GM23338 (cell line): ENCODE results near the genes FAM107B, RSU1, HACD1, CACNB2 and PLXDC2.

- PRO-cap = no peak
- RAMPAGE, long total RNA = no peak
Measured at GRCh38 chr10:14774711-14775085, at the start of gene FAM107B. FAM107B (minus strand) TSS chr10:14774897.

GRCh38 chr10:15346621-15346996, 24.5 kb downstream of the FAM171A1 start:
- PRO-cap = no peak
- RAMPAGE, long total RNA = no peak

DNA sequence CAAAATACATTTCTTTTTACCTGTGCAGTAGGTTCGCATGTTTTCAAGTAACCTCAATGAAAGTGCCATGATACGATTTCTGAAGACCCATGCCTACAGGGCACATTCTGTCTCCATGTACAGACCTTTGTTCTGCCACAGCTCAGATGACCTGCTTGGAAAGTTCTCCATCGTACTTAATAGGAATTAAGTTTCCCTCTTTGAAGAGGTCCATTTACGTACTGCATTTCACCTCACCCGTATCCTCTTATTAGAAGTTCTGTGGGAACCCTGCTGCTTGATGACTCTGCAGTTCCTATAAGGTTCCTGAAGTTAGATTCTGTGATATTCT, 50.9 kb downstream of the MINDY3 start:
- PRO-cap = no peak
- RAMPAGE, long total RNA = no peak

GRCh38 chr10:16436284-16436876, 430 bp upstream of the PTER start:
- PRO-cap = bidirectional peak, plus-strand start at chr10:16437095, minus-strand start at chr10:16436791
- RAMPAGE, long total RNA = no peak

DNA sequence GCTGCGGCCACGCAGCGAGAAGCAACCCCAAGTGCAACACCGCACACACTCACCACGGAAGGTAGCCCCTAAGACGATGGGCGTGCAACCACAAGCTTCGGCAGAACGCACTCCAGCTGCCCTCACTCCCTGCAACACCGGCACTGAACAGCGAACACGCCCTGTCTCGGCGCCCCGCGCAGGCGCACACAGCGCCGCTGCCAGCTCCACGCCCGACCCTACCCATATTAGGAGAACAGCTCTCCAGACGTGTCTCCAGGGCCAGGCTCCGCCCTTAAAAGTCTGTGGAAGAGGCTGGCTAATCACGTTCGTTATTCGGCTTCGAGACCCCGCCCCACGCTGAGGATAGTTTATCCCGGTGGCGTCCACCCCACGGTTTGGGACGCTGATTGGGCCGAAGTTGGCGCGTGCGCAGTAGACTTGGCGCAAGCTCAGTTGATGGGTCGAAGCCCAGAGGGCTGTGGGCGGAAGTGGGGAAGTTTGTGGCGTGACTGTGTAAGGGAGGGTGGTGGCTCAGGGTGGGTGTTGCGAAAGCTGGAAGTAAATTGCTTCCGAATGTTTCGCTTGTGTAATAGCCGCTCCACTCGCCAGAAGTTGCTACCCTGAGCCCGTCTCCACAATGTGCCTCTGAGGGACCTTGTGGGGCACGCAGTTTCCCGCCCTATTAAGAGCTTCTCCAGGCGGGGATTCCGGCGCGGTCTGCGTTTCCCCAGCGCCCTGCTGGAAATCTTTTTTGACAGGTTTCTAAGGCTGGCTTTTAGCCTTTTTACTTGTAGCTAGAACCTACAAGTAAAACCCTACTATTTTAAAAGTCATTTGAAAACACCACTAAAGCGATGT, at the start of gene RSU1:
TSS of gene RSU1 (minus strand) at position 163 of the 840 bp plus-strand sequence.
- PRO-cap = bidirectional peak, plus-strand start at position 477 of the sequence, minus-strand start at position 145 of the sequence; bidirectional peak, plus-strand start at position 569 of the sequence, minus-strand start at position 629 of the sequence
- RAMPAGE, long total RNA = start-site peak on the minus strand centred at position 150 of the sequence, 82 bp wide, 1,263 and 530 reads in 2 replicates

DNA sequence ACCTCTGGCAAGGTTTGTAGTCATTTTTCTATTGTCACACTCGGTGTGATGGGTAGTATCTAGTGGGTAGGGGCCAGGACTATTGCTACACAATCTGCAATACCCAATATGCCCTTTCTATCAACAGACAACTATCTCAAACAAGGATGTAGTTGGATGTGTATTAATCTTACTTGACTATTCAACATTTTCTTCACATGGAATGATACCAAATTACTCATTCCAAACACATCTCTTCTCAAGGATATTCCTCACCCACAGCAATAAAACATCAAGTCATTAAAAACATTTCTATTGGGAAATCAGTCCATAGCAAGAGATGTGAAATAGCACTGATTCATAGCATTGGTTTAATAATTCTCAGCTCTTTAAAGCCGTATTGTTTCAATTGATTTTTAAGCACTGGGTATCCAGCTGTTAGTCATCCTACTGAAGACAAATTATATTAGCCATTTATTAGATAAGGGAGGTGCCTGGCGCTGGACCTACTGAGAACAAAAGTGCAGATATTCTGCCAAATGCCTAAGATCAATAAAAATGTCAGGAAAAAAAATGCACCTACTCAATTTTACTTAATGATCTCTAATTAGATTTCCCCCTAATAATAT, 74.7 kb upstream of the RSU1 start:
- PRO-cap = bidirectional peak, plus-strand start at position 121 of the sequence, minus-strand start outside the sequence
- RAMPAGE, long total RNA = no peak

DNA sequence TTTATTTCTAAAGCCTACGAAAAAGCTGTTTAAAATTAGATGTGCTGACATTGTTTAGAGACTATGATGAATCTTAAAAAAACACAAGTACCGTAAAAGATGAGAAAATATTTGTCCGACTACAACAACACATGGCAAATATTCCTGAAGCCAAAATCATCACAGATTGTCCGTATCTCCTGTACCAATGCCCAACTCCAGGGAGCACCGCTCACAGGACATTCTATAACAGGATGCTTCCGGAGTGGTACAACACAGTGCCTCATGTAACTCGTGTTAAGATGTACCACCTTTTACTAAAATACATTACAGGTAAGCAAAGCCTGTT, 136.9 kb downstream of the CUBN start:
- PRO-cap = no peak
- RAMPAGE, long total RNA = no peak

GRCh38 chr10:17002827-17003439, 126.7 kb downstream of the CUBN start:
- PRO-cap = no peak
- RAMPAGE, long total RNA = no peak

DNA sequence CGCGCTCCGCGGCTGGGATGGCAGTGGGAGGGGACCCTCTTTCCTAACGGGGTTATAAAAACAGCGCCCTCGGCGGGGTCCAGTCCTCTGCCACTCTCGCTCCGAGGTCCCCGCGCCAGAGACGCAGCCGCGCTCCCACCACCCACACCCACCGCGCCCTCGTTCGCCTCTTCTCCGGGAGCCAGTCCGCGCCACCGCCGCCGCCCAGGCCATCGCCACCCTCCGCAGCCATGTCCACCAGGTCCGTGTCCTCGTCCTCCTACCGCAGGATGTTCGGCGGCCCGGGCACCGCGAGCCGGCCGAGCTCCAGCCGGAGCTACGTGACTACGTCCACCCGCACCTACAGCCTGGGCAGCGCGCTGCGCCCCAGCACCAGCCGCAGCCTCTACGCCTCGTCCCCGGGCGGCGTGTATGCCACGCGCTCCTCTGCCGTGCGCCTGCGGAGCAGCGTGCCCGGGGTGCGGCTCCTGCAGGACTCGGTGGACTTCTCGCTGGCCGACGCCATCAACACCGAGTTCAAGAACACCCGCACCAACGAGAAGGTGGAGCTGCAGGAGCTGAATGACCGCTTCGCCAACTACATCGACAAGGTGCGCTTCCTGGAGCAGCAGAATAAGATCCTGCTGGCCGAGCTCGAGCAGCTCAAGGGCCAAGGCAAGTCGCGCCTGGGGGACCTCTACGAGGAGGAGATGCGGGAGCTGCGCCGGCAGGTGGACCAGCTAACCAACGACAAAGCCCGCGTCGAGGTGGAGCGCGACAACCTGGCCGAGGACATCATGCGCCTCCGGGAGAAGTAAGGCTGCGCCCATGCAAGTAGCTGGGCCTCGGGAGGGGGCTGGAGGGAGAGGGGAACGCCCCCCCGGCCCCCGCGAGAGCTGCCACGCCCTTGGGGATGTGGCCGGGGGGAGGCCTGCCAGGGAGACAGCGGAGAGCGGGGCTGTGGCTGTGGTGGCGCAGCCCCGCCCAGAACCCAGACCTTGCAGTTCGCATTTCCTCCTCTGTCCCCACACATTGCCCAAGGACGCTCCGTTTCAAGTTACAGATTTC, 1.5 kb downstream of the VIM start:
- PRO-cap = bidirectional peak, plus-strand start at position 86 of the sequence, minus-strand start outside the sequence; bidirectional peak, plus-strand start at position 982 of the sequence, minus-strand start at position 490 of the sequence
- RAMPAGE, long total RNA = start-site peak on the plus strand centred at position 72 of the sequence, 47 bp wide, 489 and 32 reads in 2 replicates

GRCh38 chr10:17394481-17395005, 59.9 kb downstream of the ST8SIA6 start:
- PRO-cap = no peak
- RAMPAGE, long total RNA = no peak

GRCh38 chr10:17445331-17446240, 8.8 kb downstream of the ST8SIA6 start:
- PRO-cap = no peak
- RAMPAGE, long total RNA = no peak

- PRO-cap = no peak
- RAMPAGE, long total RNA = no peak
Measured at GRCh38 chr10:17506282-17506954, 52.0 kb upstream of the ST8SIA6 start.

GRCh38 chr10:17617178-17618258, at the start of gene HACD1:
HACD1 (minus strand) TSS chr10:17617374.
- PRO-cap = bidirectional peak, plus-strand start at chr10:17617488, minus-strand start at chr10:17617343; bidirectional peak, plus-strand start at chr10:17617787, minus-strand start at chr10:17617709; unidirectional peak, minus-strand start at chr10:17617981
- RAMPAGE, long total RNA = no peak

DNA sequence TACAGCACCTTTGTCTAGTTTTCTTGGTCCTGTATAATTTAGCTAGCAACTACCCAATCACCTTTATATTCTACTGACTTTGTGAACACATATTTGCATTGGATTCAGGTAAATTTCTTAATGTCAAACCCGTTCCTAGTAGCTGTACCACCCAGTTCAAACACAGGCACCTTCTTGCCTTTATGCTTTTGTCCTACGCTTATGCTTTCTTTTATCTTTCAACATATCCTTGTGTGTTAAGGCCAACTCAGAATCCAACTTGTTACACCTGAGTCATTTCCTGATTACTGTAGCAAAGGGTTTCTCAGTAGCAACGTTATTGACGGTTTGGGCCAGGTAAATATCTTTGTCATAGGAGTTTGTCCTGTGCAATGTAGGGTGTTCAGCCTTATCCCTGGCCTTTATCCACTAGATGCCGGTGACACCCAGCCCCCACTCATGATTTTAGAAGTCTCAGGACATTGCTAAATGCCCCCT, 2.0 kb downstream of the STAM start:
- PRO-cap = no peak
- RAMPAGE, long total RNA = no peak

DNA sequence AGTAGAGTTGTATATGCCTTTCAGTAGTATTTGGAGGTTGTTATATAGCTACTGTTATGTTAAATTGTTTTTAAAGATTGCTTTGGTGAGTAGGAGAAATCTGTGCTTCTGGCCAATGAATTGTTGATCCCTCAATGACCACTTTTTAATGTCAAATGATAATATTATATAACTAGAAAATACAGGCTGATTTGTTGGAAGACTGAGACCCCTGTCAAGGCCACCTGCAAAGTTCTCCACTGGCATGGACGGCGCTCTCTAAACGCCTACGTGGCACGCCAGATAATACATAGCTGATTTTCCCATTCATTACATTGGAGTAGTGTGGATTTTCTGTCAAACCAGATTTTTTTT, 52.6 kb upstream of the TMEM236 start:
- PRO-cap = no peak
- RAMPAGE, long total RNA = no peak

DNA sequence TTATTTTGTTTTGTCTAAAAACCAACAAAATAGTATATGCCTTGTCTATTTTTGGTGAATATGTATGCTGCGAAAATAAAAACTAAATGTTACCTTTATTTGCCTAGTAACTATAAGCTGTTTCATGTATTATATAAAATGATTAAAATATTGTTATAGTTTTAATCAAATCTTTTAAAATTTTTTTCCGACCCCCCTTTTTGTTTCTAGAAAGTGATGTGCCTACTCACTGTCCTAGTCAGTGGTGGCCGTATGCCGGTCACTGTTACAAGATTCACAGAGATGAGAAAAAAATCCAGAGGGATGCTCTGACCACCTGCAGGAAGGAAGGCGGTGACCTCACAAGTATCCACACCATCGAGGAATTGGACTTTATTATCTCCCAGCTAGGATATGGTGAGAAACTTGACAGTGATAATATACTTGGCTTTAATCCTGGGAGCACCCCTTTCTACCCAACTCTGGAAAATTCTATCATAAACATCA, 40.3 kb downstream of the MRC1 start:
- PRO-cap = no peak
- RAMPAGE, long total RNA = no peak

DNA sequence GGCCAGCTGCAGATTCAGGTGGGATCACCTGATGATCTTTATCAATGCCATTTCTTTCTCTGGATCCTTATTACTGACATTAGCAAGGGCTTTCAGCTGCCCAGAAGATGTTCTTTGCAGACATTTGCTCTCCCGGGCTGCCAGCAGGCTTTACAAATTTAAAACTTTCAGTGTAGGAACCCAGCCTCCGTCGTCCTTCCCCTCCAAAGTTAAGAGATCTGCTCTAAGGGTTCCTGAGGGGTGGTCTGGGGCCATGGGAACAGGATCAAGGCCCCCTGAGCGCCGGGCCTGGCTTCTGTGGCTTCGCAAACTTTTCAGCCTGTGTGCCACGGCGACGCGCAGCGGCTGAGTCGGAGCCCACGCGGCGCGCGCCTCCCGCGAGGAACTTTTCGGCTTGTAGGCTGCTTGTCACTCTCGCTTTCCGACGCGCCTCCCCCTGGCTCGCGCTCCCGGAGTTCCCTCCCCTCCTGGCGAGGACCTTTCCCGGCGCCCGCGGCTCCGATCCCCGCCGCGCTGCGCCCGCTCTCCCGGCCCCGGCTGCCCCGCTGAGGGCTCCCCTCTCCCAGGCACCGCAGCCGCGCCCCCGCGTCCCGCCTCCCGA, at the start of gene CACNB2:
TSS of gene CACNB2 (plus strand) at position 508 of the 601 bp plus-strand sequence.
- PRO-cap = no peak
- RAMPAGE, long total RNA = no peak

DNA sequence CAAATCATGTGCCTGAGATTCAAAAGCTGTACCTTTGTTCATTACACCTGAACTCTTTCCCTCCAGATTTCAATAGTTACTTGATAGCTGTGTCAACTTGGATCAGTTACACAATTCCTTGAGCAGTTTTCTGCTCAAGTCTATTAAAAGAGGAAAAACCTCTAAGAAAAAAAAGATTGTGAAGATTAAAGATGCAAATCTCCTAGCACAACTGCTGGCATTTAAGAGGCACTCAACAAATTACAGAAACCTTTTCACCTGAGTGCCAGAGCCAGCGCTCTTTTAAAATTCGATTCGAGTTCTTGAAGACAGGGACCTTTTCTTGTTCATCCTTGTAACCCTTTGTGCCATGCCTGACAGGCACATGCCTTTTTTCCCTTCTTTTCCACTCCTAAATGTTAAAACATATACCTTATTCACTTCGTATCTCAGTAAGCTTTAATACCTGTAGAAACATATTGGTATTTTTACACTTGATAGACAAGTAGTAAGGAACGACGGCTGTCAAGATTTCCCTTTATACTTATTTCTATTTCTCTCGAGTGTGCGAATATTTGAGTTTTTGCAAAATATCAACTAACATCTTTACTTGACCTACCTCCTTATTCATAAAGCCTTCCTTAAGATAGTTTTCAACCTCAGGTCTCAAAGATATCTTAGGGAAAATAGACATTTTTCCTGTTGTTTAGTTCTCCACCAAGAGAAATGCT, 701 bp downstream of the NSUN6 start:
- PRO-cap = no peak
- RAMPAGE, long total RNA = no peak

DNA sequence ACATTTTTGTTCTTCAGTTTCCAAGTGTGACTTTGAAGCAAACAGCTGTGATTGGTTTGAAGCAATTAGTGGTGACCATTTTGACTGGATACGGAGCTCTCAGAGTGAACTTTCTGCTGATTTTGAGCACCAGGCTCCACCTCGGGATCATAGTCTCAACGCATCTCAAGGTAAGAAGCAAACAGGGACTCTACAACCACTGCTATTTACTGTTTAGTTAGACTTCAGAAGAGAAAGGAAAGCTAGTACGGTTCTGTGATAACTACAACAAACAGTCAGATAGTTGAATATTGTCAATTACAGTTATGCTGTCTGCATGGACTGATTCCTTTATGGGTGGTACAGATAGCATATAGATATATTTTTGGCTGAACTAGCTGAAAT, 155.1 kb downstream of the MALRD1 start:
- PRO-cap = no peak
- RAMPAGE, long total RNA = no peak

- PRO-cap = bidirectional peak, plus-strand start at chr10:19816432, minus-strand start at chr10:19816293; bidirectional peak, plus-strand start at chr10:19816644, minus-strand start at chr10:19816471; bidirectional peak, plus-strand start at chr10:19816821, minus-strand start at chr10:19816797; bidirectional peak, plus-strand start at chr10:19817045, minus-strand start at chr10:19816931
- RAMPAGE, long total RNA = no peak
Measured at GRCh38 chr10:19816369-19817100, at the start of gene PLXDC2. PLXDC2 (plus strand) TSS chr10:19816432.